Measurements from ENCODE around the genes OR6X1, PANX3 and CCDC15.

- RRBS, 2 experiments, result no CpG with 5 or more reads among the region's 7 CpGs
These were observed 13.0 kb downstream of the UBASH3B start for GRCh38 chr11:122668337-122669172.

GRCh38 chr11:122675168-122675823, 19.8 kb downstream of the UBASH3B start:
- RRBS, 2 experiments, result no CpG with 5 or more reads among the region's 7 CpGs

DNA sequence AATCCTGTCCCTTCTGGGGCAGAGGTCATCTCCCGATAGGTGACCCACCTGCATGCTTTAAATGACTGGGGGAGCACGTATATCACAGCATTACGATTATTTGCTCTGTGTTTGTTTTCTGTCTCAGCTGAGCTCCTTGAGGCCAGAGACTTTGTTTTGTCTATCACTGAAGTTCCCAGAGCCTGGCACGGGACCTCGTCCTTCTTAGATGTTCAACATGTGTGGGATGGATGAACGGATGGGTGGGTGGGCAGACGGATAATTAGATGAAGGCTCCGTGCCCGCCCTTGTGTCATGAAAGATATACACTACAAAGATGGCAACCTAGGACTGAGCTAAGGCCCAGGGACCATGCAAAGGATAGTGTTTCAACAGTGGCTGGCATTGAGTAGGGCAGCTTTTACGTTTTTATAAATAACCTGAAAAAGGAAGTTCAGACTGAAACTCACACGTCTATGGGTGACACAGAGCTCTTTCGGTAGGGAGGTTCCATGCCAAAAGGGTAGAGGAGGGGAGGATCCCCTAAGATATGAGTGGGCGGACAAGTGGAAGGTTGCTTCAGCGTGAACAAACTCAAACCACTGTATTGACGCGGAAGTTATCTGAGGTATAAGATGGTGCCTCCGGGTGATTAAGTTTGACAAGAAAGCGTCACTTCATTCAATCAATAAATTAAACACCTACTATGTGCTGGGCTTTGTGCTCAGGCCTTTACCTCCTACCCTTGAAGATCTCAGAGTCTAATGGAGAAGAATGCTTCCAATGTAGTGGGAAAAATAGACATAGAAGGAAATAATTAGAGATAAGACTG, 90.5 kb downstream of the UBASH3B start:
- RRBS, 2 experiments, result no CpG with 5 or more reads among the region's 18 CpGs

GRCh38 chr11:122773931-122774204, 64.4 kb upstream of the CRTAM start:
- RRBS, 2 experiments, result no CpG with 5 or more reads among the region's 5 CpGs

DNA sequence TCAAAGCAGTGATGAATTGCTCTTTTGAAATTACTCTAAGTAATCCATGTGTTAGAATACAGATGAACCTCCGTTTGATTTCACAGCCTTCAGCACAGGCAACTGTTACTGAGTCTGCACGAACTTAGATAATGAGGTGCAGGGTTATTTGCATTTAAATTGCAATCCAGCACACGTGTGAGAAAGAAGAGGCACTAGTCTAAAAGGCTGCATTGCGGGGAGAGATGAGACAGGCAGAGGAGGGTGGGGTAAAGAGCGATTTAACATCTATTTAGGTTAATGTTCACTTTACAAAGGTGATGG, 24.9 kb upstream of the CRTAM start:
- RRBS, 2 experiments, result no CpG with 5 or more reads among the region's 5 CpGs

DNA sequence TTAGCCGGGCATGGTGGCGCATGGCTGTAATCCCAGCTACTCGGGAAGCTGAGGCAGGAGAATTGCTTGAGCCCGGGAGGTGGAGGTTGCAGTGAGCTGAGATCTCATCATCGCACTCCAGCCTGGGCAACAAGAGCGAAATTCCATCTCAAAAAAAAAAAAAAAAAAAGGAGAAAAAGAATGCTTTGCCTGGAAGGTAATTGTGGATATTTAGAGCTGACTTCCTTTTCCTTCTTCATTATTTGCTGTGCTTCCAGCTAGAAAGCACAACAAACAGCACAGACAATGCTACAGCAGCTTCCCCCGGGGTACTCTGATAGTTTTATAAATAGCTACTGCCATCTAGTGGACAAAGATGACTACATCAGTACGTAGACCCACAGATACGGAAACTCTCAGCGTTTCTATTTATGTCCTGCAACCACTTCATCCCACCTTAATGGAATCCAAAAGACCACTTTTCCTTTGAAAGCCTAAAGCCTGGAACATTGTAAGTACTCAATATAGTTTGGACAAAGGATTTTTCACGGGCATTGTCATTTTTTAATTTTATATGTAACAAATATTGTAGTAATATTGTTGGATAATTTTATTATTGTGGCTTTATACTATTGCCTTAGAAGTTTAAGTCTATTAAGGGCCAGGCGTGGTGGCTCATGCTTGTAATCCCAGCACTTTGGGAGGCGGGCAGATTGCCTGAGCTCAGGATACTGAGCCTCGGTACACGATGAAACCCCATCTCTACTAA, 7.6 kb downstream of the HSPA8 start:
- RRBS, 2 experiments, result no CpG with 5 or more reads among the region's 15 CpGs

DNA sequence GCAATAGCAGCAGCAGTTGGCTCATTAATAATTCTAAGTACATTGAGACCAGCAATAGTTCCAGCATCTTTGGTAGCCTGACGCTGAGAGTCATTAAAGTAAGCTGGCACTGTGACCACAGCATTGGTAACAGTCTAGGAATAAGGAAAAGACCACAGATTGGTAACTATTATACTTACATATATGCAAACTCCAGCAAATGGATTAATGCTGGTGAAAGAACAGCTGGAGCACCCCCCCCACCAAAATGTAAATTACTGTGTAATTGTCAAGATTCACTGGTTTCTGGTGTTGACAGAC, 1.9 kb downstream of the HSPA8 start:
- RRBS, 2 experiments, result no CpG with 5 or more reads among the region's 1 CpG

DNA sequence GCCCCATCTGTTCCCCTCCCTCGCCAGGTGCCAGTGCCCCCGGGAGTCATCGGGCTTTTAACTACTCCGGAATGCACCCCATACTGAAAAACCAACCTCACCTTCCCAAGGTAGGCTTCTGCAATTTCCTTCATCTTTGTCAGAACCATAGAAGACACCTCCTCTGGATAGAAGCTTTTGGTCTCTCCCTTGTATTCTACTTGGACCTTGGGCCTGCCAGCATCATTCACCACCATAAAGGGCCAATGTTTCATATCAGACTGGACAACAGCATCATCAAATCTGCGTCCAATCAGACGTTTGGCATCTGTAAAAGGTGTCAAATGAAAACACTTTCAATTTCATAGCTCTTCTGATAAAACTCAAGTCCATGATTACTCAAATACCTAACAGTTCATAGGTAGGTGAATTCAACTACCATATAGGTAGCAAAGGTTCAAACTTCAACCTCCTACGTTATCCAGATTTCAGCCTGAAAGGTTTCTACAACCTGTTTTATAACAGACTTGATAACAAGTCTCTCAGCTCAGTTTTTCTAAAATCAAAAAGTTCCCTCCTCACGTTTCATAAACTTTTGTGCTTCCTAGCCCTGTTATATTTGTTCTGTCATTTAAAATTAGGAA, 1.3 kb downstream of the HSPA8 start:
- RRBS, 2 experiments, result no CpG with 5 or more reads among the region's 8 CpGs

- RRBS, 2 experiments, result no CpG with 5 or more reads among the region's 3 CpGs
These were observed 74.2 kb downstream of the GRAMD1B start for GRCh38 chr11:123504369-123504645.

DNA sequence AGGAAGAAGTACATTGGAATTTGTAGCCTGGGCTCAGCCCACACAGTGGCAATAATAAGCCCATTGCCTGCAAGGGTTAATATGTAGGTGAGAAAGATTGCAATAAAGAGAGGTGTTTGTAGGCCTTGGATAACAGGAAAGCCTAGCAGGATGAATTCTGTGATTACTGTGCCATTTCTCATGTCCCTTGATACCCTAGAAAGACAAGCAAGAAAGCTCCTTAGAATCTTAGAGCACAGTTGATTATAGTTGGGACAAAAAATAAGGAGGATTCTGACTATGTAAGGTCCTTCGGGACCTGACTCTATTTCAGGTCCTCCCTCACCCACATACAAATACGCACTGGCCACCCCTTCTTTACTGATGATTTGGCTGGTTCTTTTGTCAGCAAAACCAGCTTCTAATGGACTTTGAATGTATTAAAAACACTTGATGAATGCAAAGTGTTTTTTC, at the start of gene OR6X1:
Gene OR6X1 (minus strand): TSS at position 182 of the 453 bp plus-strand sequence.
- RRBS, 2 experiments, result no CpG with 5 or more reads among the region's 2 CpGs

- RRBS, 2 experiments, result no CpG with 5 or more reads among the region's 5 CpGs
These were observed 7.6 kb downstream of the VWA5A start for GRCh38 chr11:124122711-124123306.

GRCh38 chr11:124611267-124611589, at the start of gene PANX3:
Gene PANX3, plus strand, starts transcription at chr11:124611428.
- RRBS, 2 experiments, result no CpG with 5 or more reads among the region's 5 CpGs

DNA sequence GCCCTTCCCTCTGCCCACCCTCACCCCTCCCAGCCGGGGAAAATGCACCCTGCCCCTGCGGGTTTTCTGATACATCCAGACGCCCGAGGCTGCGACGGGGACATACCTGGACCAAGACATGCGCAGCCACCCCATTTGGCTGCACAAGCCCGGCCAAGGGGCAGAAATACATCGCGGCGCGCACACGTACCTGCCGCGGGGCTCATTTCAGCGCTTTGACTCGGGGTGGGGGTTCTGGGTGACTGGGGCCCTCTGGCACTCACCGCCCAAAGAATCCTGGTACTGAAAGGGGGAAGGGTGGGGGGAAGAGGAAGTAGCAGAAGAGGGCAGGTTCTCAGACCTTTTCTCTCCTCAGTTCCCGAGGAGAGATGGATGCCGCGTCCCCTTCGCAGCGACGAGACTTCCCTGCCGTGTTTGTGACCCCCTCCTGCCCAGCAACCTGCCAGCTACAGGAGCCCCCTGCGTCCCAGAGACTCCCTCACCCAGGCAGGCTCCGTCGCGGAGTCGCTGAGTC, 5.9 kb downstream of the VSIG2 start:
- RRBS, 2 experiments, result 8% methylated on average over 4 of the region's 30 CpGs; no CpG with 5 or more reads in 1 of the 2 experiments

DNA sequence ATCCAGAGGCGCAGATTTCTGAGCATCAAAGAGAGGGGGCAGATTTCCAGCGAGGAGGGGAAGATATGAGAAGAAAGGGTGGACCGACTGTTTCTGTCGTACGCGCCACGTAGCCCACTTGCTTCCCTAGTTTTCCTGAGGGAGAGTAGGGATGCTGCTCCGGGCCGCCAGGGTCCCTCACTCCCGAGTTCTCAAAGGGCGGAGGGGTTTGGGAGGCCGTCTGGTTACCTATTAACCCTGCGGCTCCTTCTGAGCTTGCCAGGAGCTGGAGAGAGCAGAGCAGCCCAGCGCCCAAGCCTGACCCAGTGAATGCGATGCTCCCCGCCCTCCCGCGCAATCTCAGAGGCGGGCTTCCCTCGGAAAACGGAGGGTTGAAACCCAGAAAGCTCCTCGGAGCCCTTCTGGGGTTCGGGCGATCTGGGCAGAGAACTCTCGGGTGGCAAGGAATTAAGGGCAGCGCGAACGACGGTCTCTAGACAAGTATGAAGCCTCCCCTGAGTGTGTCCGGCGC, 3.2 kb downstream of the ESAM start:
- RRBS, 2 experiments, result no CpG with 5 or more reads among the region's 31 CpGs

- RRBS, 2 experiments, result no CpG with 5 or more reads among the region's 3 CpGs
These were observed 7.9 kb downstream of the MSANTD2 start for GRCh38 chr11:124792276-124792763.

DNA sequence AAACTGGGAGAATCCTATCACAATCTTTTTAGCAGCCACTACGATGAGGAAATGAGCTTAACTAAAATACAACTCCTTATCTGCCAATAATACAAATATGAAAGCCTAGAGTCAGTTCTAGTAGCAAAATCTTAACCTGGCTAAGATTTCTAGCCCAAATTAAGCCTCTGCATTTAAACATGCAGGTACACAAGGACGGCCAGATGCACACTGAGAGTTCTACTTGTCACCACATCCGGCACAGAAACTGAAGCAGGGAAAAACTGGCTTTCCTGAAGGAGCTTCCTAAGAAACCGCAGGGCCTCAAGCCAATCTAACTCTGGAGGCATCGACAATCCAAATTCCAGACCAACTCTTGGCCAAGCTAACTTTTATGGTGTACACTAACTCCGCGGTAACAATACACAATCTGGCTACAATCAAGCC, 1.3 kb downstream of the MSANTD2 start:
- RRBS, 2 experiments, result no CpG with 5 or more reads among the region's 7 CpGs

DNA sequence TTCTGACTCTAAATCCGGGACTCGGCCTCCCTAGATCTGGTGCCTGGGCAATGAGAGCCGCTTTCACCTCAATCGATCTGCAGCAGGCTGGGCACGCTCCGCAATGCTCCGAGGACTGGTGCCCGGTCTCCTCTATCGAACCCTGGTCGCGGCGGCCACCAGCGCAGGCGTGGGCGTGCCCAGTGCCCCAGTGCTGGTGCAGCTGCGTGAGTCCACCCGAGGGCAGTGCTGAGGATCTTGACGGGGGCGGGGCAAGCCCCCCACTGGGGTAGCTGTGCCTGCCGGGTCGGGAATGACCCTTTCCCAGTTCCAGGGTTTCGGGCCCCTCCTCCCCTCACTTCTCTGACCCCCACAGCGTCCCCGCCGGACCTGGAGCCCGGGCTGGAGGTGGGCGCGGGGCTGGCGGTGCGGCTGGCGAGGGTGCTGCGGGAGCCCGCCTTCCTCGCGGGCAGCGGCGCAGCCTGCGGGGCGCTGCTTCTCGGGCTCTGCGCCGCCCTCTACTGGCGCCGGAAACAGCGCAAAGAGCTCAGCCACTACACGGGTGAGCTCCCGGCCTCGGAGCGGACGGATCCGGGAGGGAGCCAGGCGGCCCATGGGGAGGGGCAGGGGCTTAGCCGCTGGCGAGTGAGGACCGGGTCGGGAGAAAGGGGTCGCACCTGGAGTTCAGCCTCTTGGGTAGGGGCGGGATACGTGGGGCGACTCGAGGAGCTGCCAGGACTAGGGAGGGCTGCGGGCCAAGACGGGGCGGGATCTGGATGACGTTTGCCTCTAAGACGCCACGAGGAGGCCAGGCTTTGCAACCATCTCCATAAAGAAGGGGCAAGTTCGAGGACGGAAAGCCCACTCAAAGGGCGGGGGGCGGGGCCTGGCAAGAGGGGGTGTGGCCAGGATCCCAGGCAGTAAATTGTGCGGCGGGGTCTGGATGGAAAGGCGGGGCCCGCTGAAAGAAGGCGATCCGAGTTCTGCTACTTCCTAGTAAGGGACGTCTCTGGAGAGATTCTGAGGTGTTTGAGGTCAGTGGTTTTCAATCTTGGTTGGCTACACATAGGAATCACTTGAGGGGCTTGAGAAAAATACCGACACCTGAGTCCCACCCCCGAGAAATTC, 11.0 kb downstream of the ROBO3 start:
- RRBS, 2 experiments, result under 1 to 8% methylated on average over 7 to 13 of the region's 80 CpGs

DNA sequence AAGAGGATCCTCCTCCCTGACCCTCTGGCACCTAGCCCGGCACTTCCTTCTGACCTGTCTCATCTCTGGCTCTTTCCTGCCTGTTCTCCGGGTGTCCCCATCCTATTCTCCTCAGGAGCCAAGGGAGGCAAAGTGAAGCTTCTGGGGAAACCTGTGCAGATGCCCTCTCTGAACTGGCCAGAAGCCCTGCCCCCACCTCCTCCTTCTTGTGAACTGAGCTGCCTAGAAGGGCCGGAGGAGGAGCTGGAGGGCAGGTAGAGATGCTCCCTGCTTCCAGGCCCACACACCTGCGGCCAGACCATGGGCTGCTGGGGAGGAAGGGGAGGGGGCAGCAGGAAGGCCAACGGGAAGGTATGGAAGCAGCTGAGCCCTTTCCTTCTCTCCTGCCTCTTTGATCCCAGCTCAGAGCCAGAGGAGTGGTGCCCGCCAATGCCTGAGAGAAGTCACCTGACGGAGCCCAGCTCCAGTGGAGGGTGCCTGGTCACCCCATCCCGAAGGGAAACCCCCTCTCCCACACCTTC, 13.0 kb downstream of the ROBO3 start:
- RRBS, 2 experiments, result no CpG with 5 or more reads among the region's 8 CpGs

- RRBS, 2 experiments, result no CpG with 5 or more reads among the region's 2 CpGs
These were observed 262 bp upstream of the ROBO4 start for GRCh38 chr11:124898055-124898198.

GRCh38 chr11:124953802-124954634, at the start of gene CCDC15:
Gene CCDC15, plus strand, starts transcription at chr11:124954202.
- RRBS, 2 experiments, result under 1 to 1% methylated on average over 7 to 13 of the region's 53 CpGs

All from NT2/D1 (cell line).